Foreskin keratinocyte (primary cell): ENCODE results near the genes CHCHD1, CAMK2G, AP3M1 and ZNF503.

GRCh38 chr10:73765721-73766296 is 6.3 kb upstream of the FUT11 start:
- RAMPAGE, total RNA, result no peak

DNA sequence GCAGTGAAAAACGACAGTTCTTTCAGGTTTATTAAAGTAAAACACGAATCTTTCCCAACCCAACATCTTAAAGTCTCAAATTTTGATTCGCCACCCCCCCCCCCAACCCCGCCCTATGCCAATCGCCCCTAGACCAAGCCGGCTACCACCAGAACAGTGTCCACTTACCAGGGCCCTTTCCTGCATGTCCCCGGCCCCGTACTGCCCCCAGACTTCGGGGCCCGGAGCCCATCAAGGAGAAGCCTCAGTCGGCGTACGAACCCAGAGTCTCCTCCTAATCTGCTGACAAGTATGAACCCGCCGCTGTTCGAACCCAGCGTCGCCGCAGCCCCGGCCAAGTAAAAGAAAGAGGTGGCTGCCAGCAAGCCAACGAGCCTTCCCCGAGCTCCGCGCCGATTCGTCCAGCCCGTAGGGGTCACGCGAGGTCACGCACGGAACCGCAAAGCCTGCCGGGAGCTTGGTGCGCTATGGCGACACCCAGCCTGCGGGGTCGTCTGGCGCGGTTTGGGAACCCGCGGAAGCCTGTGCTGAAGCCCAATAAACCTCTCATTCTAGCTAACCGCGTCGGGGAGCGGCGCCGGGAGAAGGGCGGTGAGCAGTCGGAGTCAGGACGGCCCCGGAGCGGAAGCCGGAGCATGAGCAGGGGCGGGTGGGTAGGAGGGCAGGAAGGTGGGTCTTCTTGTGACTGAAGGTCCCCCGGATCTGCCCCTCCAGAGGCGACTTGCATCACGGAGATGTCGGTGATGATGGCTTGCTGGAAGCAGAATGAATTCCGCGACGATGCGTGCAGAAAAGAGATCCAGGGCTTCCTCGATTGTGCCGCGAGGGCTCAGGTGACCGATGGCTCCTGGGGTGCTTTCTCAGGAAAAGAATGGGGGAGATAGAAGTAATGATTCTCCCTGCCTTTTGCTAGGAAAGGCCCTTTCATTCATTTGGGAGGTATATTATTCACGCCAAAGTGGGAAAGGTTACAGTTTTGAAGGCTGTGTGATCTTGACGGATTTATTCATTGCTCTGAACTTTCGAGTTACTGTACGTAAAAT is at the start of gene CHCHD1:
Gene CHCHD1, plus strand, starts transcription at position 440 of the 1,043 bp plus-strand sequence.
- RAMPAGE, total RNA, result start-site peak on the plus strand centred at position 458 of the sequence, 15 bp wide, 364 and 303 reads in 2 replicates

- RAMPAGE, total RNA, result no peak
These were observed 8.2 kb downstream of the ZSWIM8 start for GRCh38 chr10:73793489-73794111.

DNA sequence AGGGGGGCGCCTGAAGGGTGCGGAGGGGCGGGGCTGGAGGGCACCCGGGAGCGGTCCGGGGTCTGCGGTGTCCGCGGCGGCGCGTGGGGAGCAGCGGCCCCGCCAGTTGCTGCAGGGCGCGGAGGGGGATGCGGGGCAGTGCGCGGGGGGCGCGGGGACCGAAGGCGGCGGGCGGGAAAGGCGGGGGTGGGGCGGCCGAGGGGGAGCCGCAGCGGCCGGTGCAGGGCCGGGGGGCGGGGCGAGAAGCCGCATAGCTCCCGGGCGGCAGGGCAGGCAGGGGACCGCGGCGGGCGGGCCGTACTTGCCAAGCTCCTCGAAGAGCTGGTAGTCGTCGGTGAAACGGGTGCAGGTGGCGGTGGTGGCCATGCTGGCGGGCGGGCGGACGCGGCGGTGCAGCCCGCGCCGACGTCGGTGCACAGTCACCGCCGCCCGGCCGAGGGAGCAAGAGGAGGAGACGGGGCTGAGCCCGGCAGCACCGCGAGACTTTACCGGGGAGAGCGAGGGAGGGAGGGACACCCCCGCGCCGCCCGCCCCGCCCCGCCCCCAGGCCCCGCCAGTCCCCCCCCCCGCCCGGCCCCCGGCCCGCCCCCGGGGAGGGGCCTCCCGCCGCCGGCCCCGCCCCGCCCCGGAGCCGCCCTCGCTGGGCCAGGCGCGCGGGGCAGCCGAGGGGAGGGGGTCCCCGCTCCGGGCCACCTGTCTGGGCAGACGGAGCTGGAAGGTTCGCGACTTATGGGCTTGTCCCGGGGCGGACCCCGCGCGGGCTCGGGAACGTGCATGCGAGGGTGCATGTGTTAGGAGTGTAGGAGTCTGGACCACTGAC is at the start of gene CAMK2G:
Gene CAMK2G, minus strand, starts transcription at position 460 of the 820 bp plus-strand sequence.
- RAMPAGE, total RNA, result no peak

GRCh38 chr10:73887123-73887681 is 12.8 kb upstream of the CAMK2G start:
- RAMPAGE, total RNA, result no peak

GRCh38 chr10:73906512-73907421 is 4.2 kb upstream of the PLAU start:
- RAMPAGE, total RNA, result no peak

DNA sequence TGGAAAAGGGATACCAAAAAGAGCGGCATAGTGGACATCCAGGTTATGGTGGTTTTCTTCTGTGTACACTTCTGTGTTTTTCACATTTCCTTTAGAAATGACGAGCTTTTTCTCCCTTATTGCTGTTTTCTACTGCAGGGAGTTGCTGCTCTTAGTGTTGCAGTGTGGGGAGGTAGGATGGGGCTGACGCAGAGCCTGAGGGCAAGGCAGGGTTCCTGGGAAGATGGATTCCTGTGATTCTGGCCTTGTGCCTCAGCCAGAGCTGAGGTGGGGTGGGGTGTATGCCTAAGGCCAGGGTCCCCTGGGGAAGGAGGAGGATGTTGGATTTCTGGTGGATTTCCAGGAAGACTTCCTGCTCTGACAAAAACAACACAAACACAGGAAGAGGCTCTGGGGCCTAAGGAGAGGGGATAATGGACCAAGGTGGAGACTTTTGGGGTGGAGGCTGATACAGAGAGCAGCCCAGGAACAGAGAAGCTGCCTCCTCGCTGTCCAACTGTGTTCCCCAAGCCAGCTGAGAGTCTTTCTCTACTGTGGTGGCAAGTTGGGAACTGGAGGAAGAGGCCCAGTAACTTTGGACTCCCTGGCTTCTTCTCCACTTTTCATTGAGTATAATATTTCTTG is 26.7 kb downstream of the PLAU start:
- RAMPAGE, total RNA, result no peak

- RAMPAGE, total RNA, result no peak
These were observed 72.9 kb downstream of the VCL start for GRCh38 chr10:74070887-74071126.

GRCh38 chr10:74113866-74114700 is 36.5 kb downstream of the AP3M1 start:
- RAMPAGE, total RNA, result no peak

- RAMPAGE, total RNA, result start-site peak on the minus strand at chr10:74150773-74150808, 42 and 33 reads in 2 replicates
These were observed at the start of gene AP3M1 for GRCh38 chr10:74150238-74151127. Gene AP3M1, minus strand, starts transcription at chr10:74150828.

- RAMPAGE, total RNA, result no peak
These were observed 267.1 kb downstream of the ADK start for GRCh38 chr10:74418071-74418594.

GRCh38 chr10:74854015-74854613 is 27.7 kb downstream of the KAT6B start:
- RAMPAGE, total RNA, result no peak

DNA sequence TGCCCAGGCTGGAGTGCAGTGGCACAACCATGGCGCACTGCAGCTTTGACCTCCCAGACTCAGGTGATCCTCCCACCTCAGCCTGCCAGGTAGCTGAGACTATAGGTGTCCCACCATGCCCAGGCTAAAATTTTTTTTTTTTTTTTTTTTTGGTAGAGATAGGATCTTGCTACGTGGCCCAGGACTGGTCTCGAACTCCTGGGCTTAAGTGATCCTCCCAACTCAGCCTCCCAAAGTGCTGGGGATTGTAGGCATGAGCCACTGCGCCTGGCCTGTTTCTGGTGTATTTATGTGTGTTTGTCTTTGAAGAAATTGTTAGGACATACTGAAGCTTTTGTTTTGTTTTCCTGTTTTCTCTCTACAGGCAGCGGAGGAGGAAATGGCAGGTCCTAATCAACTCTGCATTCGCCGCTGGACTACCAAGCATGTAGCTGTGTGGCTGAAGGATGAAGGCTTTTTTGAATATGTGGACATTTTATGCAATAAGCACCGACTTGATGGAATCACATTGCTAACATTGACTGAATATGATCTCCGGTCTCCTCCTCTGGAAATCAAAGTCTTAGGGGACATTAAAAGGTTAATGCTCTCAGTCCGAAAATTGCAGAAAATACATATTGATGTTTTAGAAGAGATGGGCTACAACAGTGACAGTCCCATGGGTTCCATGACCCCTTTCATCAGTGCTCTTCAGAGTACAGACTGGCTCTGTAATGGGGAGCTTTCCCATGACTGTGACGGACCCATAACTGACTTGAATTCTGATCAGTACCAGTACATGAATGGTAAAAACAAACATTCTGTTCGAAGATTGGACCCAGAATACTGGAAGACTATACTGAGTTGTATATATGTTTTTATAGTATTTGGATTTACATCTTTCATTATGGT is 38.9 kb downstream of the SAMD8 start:
- RAMPAGE, total RNA, result no peak

DNA sequence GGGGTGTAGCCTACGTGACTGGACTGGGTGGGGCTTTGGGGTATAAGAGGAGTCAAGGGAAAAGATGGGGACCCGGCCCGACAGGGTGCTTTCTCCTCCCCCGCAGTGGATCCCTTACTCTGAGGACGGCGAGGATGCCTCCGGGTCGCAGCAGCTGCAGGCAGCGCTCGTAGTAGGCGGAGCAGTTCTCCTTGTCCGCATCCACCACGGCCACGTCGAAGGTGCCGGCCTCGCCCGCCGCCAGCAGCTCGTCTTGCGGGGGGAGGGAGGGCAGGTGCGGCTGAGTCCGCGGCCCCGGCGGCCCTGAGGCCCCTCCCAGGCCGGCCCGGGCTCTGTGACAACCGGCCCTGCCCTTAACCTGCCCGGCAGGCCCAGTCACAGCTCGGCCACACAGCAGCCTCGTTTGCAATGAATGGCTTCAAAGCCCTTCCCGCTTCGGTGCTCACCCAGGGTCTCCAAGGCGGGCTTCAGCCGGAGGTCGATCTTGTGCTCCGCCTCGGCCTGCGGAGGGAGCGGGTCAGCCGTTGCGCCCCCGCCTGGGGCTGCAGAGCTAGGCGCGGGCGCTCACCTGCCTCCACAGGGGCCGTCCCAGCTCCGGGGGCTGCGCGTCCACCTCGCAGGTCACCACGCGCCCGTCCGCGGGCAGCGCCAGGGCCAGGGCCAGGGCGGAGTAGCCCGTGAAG is 1.1 kb downstream of the COMTD1 start:
- RAMPAGE, total RNA, result no peak

GRCh38 chr10:75358151-75358553 is 43.4 kb downstream of the ZNF503 start:
- RAMPAGE, total RNA, result no peak

- RAMPAGE, total RNA, result no peak
These were observed 2.9 kb downstream of the ZNF503 start for GRCh38 chr10:75398229-75399481.

DNA sequence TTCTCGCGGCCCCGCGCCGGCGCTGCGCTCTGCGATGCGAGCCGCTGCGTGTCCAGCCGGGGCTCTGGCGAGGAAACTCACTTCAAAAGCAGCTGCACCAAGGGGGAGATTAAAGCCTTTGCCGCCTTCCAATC is at the start of gene ZNF503:
Gene ZNF503, minus strand, starts transcription at position 66 of the 134 bp plus-strand sequence.
- RAMPAGE, total RNA, result no peak

DNA sequence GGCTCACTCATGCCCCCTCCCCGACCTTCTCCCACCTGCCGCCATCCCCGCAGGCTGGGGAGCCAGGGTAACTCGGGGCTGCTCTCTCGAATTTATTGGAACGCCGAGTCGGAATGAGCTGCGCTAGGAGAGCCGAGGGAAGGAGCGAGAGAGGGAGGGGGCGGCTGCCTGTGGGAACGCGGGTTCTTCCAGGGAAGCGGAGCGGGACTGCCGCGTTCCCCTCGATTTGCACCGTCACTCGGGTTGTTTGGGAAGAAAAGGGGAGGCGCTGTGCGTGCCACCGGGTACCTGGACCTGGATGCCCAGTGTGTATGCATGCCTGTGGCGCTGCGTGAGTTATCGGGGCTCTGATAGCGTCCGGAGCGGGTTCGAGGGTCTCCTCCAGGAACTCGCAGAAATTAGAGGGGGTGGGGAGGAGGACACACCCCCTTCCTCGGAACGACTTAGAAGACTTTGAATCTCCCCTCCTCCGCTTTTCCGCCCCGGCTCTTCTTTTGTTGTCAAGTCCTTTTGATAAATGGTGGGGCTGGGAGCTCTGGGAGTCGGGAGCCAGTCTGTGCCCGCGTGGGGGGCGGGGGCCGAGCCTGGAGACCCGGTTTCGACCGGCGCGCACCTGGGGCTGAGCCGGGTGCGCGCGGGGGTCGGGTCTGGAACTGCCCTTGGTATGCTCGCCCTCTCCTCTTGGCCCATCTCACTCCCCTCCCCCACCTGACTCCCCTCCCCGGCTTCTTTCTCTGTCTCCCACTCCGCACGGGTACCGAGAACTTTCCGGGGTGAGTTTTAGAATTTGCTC is 1.9 kb upstream of the ZNF503 start:
- RAMPAGE, total RNA, result no peak

GRCh38 chr10:75468697-75469742 is 37.6 kb downstream of the LRMDA start:
- RAMPAGE, total RNA, result no peak

DNA sequence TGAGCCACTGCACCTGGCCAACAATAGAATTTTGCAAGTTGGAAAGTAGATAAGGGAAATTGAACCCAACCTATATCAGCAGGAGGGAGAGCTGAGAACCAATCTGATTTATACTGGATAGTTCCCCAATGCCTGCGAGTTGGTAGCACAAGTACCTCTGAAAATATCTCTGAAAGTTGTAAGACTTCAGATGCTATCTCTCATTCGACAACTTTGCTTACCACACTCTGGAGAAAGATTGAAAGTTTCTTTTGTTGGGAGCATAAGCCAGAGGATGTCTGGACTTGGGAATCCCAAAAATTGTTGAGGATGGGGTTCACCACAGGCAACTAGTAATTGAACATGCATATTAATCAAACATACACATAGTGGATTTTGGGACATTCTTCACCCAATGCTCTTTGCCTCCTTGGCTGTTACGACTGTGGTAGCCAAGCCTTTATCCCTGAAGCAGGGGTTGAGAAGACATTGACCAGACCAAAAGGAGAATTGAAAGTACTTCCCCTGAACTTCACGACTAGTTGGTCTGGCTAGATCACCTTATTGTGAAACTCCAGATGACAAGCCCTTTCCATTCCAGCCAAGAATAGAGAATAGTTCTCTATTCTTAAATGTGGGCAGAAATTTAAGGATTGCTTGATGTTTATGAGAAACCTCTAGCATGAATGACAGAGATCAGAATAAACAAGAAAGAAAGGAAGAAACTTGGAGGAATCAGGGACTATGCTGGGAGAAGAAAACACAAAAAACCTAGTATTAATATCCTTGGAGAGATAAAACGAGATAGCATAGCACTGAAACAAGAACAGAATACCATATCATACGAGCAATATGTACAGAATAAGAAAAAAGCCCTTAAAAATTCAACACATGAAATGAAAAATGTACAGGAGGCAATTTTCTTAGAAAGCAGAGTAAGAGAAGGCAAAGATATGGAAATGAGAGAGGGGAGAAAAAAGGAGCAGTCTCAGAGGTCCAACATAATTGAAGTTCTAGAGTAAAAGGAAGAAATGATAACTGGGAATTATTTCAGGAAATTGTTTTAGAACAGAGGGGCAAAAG is 97.0 kb downstream of the LRMDA start:
- RAMPAGE, total RNA, result no peak